Ascending aorta (tissue), 1 donor: ENCODE measurements around a stretch of chr6.

DNA sequence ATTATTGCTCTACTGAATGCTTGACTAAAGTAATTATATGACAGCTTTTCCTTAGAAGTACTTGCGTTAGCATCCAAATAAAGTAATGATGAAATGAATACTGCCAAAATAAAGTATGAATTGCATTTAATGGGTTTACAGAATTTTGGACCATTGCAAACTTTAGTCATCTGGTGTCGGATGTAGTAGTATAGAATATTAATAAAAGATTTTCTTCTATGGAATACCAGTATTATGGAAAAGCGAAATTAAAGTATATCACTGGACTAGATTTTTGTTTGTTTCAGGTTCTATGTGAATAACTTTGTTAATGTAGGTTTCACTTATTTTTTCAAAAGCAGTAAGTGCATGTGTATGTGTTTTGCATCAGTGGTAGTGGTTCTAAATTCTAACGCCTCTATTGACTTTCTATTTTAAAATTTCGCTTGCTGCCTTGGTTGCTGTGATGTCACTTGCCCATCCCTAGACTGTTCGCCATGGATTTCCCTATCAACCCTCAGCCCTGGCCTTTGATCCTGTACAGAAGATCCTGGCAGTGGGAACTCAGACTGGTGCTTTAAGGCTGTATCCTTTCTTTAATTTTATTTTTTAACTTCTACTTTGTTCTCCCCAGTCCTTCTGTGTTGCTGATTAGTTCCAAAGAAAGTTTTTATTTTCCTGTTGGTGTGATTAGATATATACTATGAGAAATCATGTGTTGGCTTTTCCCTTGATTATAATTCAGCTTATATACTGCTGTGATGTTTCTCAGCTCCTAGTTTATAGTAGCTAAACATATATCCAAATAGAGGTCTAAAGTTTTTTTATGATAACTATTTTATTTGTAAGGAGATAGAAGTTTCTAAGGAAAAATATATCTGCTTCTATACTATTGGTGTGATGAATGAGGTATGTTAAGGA lies 1.5 kb downstream of the STXBP5 start:
- PRO-cap: unidirectional peak, minus-strand start at position 26 of the sequence

GRCh38 chr6:147232286-147233270 lies 28.4 kb downstream of the STXBP5 start:
- PRO-cap: no peak

- PRO-cap: no peak
Measured at GRCh38 chr6:147303173-147303859, 99.1 kb downstream of the STXBP5 start.

DNA sequence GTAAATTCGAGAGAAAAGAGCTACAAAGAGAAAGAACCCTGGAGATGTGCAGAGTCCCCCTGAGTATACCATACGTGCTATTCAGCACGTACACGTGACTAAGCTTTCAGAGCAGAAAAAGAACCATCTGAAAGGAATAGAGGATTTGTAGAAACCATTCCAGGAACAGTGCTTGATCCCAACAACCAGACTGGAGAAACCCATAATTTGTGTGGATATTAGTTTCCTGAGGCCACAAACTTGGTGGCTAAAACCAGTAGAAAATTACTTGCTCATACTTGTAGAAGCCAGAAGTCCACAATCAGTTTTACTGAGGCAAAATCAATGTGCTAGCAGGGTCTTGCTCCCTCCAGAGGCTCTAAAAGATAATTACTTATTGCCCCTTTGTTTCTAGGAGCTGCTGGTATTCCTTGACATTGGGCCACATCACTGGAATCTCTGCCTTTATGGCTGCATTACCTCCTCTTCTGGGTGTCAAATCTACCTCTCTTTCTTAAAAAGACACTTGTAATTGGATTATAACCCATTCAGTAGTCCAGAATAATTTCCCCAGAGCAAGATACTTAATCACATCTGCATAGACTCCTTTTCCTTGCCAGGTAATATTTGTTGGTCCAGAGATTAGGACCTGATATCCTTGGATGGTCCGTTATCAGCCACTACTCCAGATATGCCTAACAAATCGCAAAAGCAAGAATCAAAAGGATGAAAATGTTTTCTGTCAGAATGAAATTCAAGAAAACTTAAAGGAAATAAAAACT lies 142.2 kb upstream of the SAMD5 start:
- PRO-cap: no peak

- PRO-cap: no peak
Measured at GRCh38 chr6:147392780-147393880, 115.4 kb upstream of the SAMD5 start.

DNA sequence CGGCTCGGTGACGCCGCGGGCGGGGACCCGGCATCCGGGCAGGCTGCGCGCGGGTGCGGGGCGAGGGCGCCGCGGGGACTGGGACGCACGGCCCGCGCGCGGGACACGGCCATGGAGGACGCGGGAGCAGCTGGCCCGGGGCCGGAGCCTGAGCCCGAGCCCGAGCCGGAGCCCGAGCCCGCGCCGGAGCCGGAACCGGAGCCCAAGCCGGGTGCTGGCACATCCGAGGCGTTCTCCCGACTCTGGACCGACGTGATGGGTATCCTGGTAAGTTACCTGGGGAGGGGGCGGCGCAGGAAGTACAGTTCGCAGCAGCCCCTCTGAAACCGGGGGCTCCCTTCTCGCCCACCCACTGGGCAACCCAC lies 301 bp downstream of the SASH1 start:
- PRO-cap: bidirectional peak, plus-strand start at position 41 of the sequence, minus-strand start outside the sequence

DNA sequence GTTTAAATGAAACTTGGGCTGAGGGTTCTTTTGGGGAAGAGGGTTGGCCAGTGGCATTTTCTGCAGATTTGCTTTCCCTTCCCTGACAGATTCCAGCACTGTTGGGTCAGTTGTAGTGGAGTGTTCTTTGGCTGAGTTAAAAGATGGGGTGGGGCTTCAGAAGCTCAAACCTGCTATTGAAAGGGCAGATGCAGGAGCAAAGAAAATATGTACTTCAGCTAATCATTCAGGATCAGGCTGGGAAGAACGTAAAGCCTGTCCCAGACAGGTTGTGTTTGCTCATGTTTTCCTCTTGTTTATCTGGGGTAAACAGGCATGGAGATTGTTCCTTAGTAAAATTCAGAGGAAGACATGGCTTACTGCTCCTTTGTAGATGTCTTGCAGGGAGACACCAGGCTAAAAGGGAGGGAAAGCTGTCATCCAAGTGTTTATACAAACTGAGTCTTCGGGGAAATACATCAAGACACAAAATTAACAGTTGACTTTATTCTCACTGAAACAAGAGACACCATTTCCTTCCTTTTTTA lies 2.6 kb downstream of the SASH1 start:
- PRO-cap: unidirectional peak, minus-strand start at position 100 of the sequence

GRCh38 chr6:148519062-148519344 lies 176.4 kb downstream of the SASH1 start:
- PRO-cap: no peak

DNA sequence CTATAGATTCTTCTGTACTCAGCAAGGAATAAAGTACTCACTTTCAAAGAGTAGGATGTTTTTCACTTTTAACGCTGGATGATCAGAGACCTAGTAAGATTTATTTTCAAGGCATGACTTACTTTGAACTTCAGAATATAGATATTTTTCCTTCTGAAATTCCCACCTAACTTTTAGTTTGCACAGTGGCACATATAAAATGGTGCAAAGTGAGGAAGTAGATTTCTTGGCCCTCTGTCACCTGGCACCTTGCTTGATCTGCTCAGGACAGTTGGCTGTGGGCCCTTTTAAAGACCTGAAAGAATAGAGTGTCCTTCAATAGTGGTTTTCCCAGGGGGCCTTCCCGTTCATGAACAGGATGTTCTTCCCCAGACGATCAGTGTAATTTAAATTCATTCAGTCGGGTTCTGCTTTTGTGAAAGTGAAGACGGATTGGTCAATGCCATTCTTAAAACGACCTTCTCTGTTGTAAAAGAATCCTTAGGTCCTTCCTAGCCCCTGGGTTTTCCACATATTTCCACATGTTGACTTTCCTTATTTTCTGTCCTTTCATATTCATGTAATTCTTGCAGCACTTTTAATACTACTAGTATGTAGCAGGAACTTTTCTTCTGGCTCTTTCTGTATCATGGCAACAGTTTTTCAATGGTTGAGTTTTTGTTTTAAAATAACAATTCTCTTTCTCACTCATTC lies 178.5 kb downstream of the SASH1 start:
- PRO-cap: no peak

DNA sequence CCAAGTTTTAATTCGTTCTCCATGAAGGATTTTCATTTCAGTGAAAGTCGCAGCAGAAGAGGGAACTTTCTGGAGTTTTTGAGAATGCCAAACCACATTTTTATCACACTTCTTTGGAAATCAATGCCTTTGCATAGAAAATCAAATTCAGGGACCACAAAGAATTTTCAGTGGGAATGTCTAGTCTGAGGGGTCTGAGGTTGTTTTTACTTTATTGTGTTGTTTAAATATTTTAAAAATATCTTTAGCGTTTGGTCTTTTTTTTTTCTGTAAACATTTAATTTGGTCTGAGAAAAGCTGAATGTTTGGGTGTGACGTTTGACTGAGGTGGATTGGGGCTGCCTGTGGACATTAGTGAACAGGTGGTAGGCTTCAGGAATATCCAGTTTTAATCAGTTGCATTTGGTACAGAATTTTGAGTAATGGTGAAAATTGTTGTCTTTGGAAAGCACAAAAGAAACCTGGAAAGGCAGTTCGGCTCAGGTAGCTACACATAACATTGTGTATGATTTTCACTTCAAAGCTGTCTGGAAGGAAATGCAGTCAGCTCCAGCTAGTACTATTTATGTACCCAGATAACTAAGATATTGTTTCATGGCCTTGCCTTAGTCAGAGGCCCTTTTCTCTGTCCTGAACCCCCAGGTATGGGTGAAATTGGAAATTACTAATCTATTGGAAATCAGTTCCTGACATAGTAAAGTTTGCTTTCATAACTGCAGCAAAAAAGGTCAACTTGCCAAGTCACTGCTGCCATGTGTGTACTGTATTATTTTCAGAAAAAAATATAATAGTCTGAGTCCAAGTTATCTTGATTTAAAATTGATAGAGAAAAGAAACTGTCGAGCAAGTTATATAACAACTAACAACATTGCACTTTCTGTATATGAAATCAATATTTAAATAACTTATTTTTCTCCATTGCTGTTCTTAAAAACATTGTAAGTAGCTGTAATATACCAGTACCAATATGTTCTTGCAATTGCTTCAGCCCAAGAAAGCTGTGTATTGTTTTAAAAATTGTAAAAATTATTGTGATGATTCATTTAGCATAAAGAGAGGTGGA lies 195.6 kb upstream of the UST start:
- PRO-cap: no peak

DNA sequence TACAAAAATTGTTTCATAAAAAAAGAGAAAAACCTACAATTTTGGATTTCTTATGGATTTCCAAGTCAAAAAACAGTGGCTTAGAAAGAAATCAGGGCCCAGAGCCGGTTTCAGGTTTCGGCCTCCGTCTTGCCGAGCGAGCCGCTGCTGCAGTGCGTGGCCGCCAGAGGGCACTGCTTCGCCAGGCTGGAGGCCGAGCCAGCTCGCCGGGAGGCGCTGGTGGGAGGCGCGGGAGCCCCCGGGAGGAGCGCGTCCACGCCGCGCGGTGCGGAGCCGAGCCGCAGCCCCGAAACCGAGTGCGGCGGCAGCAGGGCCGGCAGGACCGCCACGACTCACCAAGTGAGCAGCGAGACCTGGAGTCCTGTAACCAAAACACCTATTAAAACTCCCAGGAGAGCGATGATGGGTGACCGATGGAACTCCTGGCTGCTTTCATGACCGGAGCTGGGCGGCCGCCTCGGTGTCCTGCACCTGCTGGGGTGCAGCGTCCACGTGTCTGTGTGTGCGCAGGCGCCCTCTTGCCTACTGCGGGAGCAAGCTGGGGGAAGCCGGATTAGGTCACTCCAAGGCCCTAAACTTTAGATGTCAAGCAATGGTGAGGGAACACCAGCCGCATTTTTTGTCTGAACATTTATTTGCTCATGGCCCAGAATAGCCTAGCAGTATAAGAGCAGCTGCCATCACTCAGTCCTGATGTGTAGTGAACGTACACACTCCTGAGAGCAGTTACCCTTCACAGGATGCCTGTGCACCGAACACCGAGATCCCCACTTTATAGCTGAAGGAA lies 186.9 kb upstream of the UST start:
- PRO-cap: no peak

DNA sequence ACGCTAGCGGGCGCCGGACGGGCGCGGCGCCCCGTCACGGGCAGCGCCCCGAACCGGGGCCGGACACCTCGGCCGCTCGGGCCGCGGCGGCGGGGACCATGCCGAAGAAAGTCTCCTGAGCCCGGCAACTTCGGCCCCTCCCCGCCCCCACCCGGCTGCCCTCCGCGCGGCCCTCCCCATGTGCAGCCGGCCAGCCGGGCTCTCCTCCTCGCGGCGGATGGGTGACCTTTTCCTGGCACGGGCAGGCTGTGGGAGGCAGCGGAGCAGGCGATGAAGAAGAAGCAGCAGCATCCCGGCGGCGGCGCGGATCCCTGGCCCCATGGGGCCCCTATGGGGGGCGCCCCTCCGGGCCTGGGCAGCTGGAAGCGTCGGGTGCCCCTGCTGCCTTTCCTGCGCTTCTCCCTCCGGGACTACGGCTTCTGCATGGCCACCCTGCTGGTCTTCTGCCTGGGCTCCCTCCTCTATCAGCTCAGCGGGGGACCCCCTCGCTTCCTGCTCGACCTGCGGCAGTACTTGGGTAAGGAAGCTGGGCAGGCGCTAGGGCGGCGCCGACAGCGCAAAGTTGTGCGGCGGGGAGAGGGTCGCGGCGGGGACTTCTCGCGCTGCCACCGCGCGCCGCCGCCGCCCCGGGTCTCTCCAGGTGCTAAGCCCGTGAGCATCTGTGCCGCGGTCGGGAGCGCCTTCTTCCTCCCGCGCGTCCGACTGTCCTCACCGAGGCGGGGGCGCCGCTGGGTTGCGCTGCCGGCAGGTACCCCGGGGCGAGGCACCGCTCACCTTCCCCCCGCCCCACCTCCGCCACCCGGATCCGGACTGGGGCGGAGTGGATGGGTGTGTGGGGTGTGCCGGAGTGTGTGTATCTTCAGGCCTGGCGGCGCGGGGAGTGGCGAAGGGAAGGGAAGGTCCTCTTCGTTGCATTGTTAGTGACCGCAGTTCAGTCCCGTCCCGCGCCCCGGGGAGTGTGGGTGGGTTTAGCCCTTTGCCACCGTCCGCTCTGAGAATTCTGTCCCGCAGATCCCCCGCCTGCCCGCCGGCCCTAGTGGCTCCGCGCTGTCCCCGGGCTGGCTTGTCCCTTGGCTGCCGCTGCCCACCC lies 676 bp downstream of the UST start:
- PRO-cap: unidirectional peak, plus-strand start at position 258 of the sequence; bidirectional peak, plus-strand start at position 874 of the sequence, minus-strand start at position 793 of the sequence

DNA sequence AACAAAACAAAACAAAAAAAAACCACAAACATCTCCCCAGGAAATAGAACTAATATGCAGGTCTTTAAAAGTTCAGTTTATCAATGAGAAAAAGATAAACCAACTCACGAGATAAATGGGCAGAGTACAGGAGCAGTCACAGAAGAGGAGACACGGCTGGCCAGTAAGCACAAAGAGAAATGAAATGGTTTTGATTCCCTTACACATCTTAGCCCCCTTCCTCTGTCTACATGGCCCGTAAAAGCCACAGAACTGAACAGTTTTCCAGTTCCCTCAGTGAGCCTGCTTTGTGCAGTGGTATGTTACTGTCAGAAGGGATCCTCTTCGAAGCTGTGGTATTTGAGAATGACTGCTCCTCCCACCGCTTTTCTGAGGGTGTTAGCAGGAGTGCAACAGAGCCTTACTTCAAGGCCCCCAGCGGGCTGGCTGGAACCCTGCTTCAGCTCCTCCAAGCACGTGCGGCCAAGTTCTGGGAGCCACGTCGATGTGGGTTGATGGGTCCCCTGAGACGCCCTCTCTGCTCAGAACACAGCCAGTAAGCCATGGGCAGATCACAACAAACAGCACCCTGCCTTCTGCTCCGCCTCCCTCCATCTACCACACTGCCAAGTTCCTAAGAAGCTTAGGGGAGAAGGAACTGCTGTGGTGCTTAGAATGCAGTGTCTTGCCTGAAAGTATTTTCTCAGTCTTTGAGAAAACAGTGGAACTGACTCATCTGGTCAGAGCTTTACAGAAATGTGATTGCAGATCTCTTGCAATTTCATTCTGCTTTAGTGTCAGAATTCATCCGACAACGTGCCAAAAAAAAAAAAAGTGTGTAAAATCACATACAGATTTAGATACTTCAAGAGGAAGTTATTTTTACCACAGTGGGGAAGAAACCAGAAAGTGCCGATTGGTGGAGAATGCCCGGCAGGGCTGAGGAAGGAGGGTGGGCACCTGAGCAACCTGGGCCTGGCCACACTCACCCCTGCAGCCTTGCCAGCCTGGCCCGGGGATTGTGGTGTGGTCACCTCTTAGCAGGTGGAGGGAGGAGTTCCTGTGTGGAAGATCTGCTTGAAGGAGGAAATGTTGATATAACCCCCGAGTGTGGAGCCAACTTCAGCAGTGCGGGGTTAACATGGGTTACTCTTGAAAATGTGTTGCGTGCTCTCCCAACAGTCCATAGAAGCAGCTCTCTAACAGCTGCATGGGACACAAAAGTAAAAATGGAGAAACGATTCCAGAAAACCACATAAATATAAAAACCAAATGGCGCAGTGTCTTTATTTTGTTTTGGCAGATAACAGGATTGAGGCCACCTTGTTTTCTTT lies 14.3 kb downstream of the UST start:
- PRO-cap: unidirectional peak, minus-strand start at position 596 of the sequence

DNA sequence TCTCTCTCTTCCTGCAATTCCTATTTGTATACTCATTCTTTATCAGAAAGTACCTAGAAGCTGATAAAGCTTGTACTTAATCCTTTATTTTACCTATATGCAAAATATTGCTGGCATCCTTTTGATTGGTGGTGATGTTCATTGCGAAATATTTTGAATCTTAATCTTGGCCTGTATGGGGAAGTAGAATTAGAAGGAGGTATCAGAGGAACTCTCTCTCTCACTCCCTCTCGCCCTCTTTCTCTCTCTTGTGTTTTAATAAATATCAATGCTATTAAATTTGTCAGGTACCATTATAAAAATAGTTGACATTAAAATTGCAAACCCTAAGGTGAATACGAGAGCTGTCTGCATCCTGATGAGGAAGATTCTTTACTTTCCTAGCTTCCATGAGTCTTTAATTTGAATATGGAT lies 52.9 kb downstream of the UST start:
- PRO-cap: no peak

DNA sequence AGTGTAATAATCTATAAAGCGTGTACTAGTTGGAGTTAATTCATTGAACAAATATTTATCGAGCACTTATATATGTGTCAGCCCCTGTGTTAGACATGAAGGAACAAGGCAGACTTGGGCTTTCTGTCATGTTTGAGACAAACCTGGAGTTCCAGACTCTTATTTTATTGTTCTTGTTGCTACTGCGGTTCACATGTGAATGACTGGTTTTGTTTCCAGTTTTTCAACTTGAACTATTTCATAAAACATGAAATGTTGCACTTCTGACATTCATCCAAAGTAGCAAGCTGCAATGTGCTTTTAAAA lies 205.6 kb downstream of the UST start:
- PRO-cap: no peak

DNA sequence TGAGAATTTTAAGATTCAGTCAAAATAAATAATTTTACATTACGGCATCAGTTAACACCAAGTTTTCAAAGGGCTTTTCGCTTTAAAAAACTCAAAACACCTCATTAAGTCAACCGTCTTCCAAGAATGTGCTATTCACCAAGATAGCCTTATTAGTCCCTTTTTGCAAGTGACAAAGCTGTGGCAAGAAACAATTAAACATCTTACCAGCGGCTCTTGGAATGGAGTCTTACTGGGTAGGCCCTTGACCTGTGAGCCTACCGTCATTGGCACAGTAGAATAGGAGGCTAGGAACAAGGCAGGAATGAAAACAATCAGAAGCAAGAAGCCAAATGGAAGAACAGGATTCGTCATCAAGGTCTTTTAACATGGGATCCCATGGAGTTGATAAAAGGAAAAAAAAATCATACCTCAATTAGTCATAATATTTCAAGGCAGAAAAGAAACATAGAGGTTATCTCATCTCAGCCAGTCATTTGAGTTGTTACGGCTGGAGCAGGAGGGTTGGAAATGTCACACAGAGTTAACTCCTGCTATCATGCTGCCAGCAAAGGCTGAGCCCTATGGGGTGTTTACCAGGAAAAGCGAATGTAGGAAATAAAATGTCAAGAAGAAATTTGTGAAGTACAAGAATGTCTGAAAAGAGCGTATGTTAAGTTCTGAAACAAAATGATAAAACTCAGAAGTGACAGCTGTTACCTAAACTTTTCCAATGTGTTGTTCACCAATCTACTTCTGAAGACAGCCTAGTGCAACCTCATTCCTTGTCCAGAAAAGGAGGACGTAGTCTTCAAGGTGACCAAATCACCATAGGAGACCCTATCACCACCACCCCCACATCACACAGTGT lies 236.5 kb downstream of the UST start:
- PRO-cap: no peak

DNA sequence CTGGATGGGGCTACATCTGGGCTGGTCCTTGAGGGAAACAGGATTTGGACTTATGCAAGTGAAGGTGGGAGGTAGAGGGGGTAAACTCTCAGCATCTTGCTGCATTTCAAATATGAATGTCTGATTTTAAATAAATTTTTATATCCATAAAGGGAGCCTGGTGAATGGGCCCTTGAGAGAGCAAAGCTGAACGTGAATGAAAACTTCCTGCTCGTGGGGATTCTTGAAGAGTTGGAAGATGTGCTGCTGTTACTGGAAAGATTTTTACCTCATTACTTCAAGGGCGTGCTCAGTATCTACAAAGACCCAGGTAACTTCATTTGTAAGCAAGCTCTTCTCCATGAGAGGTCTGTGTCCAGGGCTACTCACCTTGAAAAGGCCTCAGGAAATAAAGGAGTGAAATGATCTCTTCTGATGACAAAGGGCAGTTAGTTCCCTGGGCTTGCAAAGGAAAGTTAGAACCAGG lies 274.4 kb downstream of the UST start:
- PRO-cap: no peak

- PRO-cap: no peak
Measured at GRCh38 chr6:149059788-149060114, 257.8 kb upstream of the TAB2 start.

DNA sequence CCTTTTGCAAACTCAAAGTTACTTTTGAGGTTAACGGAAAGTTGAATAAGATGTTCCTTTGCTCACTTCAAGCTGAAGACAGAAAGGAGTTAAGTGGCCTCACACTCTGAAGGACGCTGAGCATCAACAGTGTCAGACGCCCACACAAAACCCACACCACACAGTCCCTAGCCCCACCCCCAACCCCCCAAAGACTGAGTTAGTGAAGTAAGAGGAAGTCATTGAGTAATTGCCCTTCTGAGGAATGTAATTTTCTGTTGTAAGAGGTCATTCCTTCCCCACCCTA lies 45.8 kb upstream of the TAB2 start:
- PRO-cap: no peak

GRCh38 chr6:149322045-149322845 lies 4.7 kb downstream of the TAB2 start:
- PRO-cap: no peak